Tongue (tissue), 2 donors: ENCODE data around the genes PEX13, USP34 and XPO1.

DNA sequence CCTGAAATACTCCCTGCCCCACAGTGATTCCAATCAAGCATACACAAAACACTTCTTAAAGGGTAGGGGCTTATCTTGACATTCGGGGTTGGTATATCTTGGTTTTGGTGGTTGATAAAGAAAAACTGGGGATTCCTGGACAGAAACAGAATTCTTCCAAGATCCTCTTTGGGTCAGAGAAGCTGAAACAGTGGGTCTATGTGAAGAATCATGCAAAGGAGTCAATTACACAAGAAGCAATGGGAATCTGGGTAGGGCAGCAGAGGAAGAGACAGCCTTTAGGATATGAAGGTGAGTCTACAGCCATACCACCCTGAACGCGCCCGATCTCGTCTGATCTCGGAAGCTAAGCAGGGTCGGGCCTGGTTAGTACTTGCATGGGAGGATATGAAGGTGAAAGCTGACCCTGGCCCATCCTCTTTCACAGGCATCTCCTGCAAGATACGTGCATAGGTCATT, 1080.8 kb upstream of the FANCL start:
- RAMPAGE, long total RNA: no peak

GRCh38 chr2:60317813-60318446, 235.5 kb downstream of the BCL11A start:
- RAMPAGE, long total RNA: no peak

- RAMPAGE, long total RNA: no peak
Measured at GRCh38 chr2:60351621-60352322, 201.7 kb downstream of the BCL11A start.

GRCh38 chr2:60439017-60439959, 114.2 kb downstream of the BCL11A start:
- RAMPAGE, long total RNA: no peak

GRCh38 chr2:60453115-60453691, 100.3 kb downstream of the BCL11A start:
- RAMPAGE, long total RNA: no peak

DNA sequence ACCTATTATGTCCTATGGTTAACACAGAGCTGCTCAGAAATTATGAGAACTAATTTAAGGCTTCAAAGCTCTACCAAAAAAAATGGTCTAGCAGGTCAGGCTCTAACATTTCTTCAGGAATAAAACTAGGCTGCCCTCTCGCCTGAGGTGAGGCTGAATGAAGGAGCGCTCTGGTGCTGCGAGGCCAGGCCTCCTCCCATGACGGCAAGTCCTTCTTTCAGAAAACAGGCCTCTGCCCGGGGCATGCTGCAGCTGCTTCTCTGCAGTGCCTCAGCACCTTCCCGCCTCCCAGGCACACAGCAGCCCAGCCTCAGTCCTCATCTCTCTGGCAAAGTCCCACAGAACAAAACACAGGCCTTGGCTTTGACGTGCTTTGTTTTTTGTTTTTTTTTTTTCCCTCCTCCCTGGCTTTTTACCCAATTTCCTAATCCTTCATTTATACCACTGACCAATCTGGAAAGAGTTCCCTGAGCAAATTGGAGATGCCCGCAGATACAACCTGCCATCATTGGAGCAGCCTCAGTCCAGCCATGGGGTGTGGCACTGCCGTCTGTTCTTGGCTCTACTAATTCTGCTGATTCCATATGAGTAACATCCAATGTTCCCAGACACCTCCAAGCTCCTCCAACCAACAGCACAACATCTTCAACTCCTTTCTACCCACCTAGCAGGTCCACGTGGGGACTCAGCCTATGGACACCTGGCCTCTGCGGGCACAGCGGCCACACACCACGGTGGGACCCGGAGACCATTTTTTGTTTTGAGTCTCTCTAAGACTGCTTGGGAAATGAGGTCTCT, 74.7 kb downstream of the BCL11A start:
- RAMPAGE, long total RNA: no peak

DNA sequence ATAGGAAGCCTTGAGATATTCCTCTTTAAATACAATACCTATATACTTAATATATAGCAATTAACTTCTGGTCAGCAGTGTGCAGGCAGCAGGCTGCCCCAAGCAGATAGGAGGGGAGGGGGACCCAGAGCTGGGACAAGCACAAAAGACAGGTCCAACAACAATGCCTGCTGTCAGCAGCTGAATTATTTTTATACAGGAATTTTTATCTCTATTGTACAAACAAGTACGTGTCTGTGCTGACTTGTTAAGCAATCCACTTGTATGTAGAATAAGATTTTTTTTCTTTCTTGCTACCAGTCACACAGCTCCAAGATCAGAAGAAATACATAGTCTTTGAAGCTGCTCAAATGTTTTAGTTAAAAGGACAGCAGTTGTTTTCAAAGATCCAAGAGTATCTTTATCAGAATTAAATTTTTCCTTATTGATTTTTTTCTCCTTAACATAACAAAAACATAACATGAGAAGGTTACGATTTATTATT, 16.7 kb downstream of the BCL11A start:
- RAMPAGE, long total RNA: no peak

- RAMPAGE, long total RNA: no peak
Measured at GRCh38 chr2:60544004-60544569, 9.4 kb downstream of the BCL11A start.

DNA sequence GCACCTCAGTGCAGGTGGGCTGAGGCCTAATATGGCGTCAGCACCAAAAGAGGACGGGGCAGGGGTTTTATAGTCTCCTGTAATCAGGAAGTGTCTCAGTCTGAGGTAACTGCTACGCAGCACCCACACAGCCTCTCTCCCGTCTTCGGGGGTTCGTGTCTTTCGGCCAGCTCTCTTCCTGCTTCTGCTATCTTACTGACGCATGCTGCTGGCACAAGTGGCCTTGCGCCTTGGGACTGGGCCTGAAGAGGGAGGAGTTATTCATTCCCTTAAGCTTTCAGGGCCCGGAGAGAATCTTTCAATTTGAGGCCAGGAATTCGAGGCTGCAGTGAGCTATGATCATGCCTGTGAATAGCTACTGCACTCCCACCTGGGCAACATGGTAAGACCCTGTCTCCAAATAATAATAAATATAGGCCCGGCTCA, 14.5 kb upstream of the PAPOLG start:
- RAMPAGE, long total RNA: no peak

- RAMPAGE, long total RNA: no peak
Measured at GRCh38 chr2:60873430-60873749, 8.0 kb upstream of the REL start.

GRCh38 chr2:60965328-60965818, 52.1 kb upstream of the PEX13 start:
- RAMPAGE, long total RNA: no peak

- RAMPAGE, long total RNA: start-site peak on the plus strand at chr2:61017723-61017750, 327 and 190 reads in 2 replicates
Measured at GRCh38 chr2:61016756-61017782, at the start of gene PEX13. Gene PEX13 (plus strand): TSS chr2:61017720.

GRCh38 chr2:61036055-61036472, 18.0 kb upstream of the PUS10 start:
- RAMPAGE, long total RNA: no peak

GRCh38 chr2:61115790-61116398, 46.1 kb upstream of the C2orf74 start:
- RAMPAGE, long total RNA: no peak

DNA sequence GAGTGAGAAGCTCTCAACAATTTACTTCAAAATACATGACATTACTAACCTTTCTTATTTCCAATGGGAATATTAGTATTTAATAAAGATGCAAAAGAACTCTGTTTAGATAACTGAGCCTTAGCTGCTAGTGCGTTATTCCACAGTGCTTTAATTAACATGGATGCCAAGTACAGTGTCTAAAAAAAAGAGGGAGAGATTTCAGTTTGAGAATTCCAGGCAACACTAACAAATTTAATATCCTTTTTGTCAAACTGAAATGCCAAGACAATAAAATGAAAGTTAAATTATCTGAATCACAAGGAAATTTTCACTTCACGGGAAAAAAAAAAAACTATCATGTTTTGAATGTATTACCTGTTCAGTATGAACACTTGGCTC, 120.7 kb downstream of the USP34 start:
- RAMPAGE, long total RNA: no peak

GRCh38 chr2:61421064-61421561, 49.8 kb downstream of the USP34 start:
- RAMPAGE, long total RNA: no peak

GRCh38 chr2:61470975-61471883, at the start of gene USP34:
Gene USP34 (minus strand): TSS chr2:61471087.
- RAMPAGE, long total RNA: no peak

GRCh38 chr2:61482276-61483542, 11.8 kb upstream of the USP34 start:
- RAMPAGE, long total RNA: no peak

DNA sequence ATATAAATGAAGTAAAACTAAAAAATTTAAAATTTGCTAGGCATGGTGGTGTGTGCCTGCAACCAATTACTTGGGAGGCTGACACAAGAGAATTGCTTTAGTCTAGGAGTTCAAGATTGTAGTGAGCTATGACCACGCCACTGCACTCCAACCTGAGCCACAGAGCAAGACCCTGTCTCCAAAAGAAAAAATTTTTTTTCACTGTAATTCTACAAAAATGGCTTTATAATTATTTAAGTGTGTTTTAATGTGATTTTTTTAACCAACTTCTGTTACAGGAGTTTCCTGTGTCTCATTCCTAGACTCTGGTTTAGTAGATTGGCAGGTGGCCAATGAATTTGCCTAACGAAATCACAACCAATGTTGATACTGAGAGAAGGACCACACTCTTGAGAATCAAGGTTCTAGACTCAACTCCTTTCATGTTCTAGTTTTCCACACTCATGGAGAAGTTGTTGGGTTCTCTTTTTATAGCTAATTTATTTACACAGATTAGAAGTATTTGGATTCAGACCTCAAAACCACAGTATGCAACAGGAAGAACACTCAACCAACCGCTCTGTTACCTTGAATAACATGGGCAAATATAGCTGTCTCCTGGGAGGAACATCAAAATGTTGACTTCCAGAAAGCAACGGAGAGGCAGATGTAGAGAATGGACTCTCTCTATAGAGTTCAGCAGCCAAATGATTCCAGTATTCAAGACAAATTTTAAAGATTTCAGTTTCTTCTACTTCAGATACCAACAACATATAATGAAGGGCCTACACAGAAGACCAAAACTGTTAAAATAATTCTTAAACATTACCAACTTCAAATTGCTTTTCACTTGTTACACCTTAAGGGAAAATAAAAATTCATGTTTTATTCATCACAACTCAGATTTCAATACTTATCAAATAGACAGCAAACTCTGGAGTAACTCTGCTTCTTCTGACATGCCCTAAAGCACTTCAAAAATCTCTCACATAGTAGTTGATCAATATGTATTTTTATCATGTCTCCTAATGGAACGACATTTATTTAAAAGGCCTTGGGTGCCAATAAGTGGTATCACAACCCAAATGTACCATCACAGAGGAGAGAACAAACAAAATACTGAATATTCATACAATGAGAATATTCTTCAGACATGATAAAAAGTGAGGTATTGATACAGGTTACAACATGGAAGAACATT, 22.8 kb upstream of the USP34 start:
- RAMPAGE, long total RNA: no peak

DNA sequence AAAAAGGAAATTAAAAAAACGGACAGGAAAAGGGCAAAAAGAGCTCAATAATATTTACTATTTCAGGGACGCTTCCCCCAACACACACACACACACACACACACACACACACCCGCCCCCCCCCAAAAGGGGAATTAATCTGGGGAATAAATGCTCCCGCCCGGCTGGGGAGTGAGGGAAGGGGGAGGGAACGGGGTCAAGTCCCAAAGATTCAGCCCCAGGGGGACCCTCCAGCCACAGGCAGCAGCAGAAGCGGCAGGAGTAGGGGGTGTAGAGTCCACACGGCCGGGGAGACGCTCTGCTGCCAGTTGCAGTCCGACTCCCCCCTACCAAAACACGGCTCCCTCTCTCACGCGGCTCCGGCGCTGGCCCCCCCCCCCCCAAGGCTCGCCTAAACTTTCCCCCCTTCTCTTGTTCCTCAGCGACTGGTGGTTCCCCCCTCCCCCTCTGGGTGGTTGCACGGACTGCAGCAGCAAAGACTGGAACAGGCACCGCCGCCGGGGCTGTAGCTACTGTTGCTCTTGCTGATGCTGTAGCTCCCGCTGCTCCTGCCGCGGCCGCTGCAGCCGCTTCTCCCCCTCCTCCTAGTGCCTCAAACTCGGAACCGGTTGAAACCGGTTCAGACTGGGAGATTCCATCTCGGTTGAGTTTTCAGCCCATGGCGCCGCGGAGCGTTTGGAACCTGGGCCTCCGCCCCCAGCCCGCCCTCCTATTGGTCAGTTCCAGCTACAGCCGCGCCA, at the start of gene XPO1:
Gene XPO1, minus strand, starts transcription at position 684 of the 740 bp plus-strand sequence.
- RAMPAGE, long total RNA: no peak